ENCODE measurements around the genes ZNF567, ZNF585A, PPP1R14A and ACTN4.

DNA sequence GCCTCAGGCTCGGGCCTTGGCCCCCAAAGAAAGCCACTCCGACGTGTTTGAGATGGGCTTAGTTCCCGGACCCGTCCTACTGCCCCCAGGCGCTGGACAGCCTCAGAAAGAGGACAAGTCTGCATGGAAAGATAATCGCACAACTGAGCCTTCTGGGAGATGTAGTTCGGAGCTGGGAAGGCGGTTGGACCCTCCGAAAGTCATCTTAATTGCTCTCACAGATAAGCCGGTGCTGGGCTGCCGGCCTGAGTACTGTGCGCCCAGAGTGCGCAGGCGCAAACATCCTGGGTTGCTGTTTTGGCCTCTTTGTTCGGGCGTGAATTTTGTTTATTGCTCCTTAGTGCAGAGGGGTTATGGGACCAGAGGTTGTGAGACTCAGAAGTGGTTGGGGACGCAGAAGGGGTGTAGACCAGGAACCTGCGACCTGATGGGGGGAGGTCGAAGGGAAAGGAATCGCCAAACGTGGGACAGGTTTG lies 435 bp upstream of the ZNF566 start:
- RRBS, result no CpG with 5 or more reads among the region's 22 CpGs

DNA sequence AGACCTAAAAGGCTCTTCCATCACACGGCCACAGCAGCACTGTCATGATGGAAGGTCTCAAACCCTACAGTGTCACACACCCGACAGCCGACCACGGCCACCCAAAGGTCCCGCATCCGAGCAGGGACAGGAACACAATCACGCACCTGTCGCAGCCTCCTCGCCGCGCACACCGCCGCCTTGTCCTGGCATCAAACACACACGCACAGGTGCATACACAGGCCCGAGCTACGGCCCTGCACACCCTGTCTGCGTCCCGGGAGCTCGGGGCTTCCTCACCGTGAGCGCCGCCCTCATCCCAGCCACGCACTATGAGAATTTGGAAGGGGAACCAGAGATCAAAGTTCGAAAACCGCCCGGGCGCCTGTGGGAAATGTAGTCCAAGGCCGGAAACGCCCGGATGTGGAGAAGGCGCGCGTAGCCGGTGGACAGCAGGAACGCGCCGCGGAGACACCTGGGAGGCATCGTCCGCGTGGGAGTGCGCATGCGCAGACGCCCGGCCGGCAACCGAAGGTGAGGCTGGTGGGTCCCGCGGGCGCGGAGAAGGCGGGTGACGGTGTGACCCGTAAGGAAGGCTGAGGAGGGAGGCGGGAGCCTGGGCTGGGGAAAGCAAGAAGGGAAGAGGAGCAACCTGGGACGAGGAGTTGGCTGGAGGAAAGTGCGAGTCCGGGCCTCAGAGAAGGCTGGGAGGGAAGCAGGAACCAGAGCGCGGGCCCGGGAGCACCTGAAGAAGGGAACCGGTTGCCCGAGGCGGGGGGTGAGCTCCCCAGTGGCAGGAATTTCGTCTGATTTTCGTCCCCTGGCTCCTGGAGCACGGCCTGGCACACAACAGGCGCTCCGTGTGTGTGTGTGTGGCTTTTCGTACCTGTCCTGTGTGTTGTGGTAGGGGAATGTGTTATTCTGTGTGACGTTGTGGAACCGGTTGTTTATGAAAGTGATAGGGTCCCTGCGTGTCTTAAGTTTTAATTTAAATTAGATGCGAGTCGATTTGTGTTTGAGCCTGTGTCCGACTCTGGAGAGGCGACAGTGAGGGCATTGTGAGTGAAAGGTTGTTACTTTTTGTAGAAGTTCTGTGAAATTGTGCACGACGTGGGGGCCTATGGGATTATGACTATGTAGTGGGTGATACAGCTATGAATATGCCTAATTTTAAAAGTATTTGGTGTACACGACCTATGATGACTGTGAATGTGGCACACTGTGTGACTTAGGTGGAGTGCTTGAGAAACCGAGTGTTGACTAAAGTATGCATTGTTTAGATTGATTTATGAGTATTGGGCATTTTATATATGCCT lies at the start of gene ZNF567:
Gene ZNF567, plus strand, starts transcription at position 491 of the 1,295 bp plus-strand sequence.
- RRBS, result 5% methylated on average over 24 of the region's 81 CpGs

- RRBS, result no CpG with 5 or more reads among the region's 6 CpGs
These were observed 31.9 kb downstream of the ZNF567 start for GRCh38 chr19:36719062-36719963.

GRCh38 chr19:36791604-36792246 lies 19.1 kb upstream of the ZNF850 start:
- RRBS, result no CpG with 5 or more reads among the region's 31 CpGs

DNA sequence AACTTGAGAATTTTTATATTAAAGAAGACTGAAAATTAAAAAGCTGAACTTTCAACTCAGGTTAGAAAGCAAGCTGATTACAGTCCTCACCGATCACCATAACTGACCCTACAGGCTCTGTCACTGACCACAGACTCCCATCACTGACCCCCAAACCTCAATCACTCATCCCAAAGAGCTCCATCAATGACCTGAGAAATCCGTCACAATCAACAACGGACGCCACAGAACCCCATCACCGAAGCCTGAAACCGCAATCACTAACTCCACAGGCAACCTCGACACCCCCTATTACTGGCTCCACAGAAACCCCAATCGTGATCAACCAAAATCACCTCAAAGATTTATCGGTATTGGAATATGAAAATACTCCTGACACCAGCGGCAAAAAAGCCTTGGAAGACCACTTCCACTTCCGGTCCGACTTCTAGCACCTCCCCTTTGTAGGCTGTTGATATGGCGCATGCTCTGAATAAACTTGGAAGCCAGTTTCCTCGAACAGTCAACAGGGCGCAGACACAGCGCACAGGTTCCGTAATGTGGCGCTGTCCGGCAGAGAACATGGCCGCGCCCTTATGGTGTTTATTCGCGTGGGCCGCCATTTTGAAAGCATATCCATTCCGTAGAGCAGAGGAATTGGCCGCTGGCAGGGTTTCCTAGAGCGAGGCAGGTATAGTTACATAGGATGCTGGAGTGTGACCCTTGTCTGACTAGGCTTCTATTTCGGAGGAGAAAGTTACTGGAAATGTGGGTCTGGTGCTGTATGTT lies at the start of gene ZNF585A:
Gene ZNF585A, minus strand, starts transcription at position 404 of the 768 bp plus-strand sequence.
- RRBS, result 6% methylated on average over 6 of the region's 28 CpGs

DNA sequence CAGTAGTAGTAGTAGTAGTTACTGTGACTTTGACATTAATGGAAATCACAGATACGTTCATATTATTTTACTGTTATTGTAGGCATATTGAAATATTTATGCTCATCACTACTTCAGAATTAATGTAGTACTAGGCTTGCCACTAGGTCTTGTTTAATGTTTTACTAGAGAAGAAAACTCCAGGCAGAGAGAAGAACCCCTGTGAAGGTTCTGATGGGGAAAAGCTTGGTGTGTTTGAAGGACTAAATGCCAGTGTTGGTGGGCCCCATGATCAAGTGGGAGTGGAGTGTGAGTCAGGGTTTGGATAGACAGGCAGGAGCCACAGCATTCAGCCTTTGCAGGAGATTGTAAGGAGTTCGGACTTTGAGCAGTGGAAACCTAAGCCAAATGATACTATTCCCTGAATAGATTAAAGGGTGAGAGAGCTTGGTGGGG lies 21.3 kb downstream of the ZNF383 start:
- RRBS, result no CpG with 5 or more reads among the region's 2 CpGs

DNA sequence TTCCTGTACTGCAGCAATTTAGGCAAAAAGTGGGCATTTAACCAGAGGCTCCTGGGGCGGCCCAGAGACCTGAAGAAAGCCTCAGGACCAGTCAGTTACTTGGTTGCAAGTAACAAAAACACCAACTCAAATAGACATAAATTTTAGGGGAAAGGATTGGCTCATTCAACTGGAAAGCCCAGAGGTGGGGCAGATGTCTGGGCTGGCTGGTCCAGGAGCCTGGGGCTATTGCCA lies 97.1 kb downstream of the SIPA1L3 start:
- RRBS, result no CpG with 5 or more reads among the region's 1 CpG

- RRBS, result no CpG with 5 or more reads among the region's 10 CpGs
These were observed 127.3 kb downstream of the SIPA1L3 start for GRCh38 chr19:38034131-38034855.

DNA sequence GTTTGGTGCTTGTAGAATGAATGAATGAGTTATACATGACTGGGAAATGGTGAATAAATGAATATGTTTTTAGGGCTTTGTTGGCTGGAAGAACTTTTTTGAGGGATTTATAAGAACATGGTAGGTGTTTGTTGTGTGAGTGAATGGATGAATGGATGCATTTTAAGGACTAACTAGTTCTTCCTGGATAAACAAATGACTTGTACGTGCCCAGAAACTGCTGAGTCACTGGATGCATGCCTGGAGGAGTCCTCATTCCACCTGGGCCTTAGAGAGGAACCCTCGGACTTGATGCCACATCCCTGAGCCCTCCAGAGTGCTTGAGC lies 153.5 kb downstream of the DPF1 start:
- RRBS, result no CpG with 5 or more reads among the region's 2 CpGs

DNA sequence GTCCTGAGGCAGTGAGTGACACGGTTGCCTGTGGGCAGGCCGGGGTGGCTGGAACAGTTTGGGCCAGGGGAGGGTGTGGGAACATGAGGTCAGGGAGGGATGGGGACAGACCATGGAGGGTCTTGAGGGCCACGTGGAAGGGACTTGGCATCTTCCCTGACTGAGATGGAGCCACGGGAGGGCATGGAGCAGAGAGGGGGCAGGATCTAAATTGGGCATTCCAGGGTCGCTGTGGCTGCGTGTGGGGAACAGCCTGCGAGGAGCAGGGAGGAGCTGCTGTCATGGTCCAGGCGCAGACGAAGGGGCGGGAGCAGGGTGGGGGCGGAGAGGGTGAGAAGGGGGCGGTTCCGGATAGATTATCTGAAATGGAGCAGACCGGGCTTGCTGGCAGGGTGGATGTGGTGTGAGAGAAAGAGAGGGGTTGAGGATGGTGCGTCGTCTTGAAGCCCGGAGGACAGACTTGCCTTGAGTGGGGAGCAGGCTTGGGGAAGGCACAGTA lies 40.9 kb downstream of the DPF1 start:
- RRBS, result 94% methylated on average over 6 of the region's 17 CpGs

- RRBS, result 92% methylated on average over 9 of the region's 31 CpGs
These were observed 13.7 kb downstream of the DPF1 start for GRCh38 chr19:38209994-38210951.

- RRBS, result 8% methylated on average over 38 of the region's 80 CpGs
These were observed at the start of gene PPP1R14A for GRCh38 chr19:38256081-38256865. TSS of gene PPP1R14A (minus strand) at chr19:38256374.

GRCh38 chr19:38267694-38268532 lies 3.5 kb downstream of the SPINT2 start:
- RRBS, result no CpG with 5 or more reads among the region's 13 CpGs

DNA sequence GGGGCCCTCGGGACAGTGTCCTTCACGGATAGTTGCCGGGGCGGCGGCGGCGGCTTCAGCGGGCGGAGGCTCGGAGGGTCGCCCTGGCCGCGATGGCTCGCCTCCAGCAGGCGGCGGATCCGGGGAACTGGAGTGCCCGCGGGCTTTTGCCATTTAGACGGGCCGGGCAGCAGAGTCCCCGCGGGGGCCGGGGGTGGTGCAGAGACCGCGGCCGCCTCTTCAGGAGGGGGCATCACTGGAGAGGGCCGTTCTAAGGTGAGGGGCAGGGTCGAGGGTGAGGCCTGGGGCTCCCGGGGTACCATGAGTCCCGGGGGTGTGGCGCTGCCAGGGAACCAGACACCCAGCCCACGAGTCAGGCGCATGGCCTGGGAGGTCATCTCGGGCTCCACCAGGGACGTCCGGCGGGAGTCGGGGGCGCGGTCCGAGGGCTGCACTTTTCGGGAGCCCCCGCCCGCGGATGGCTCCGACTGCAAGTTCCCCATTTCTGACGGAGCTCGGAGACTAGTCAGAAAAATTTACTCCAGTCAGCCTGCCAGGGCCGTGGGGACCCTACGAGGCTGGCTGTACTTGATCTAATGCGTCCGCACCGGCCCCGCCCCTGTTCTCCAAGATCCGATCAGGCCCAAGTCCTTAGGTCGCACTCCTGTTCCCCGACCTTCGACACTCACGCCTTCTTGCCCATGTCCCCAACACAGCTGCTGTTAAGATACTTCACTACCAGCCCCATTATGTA lies 888 bp downstream of the GGN start:
- RRBS, result 57% methylated on average over 30 of the region's 60 CpGs

DNA sequence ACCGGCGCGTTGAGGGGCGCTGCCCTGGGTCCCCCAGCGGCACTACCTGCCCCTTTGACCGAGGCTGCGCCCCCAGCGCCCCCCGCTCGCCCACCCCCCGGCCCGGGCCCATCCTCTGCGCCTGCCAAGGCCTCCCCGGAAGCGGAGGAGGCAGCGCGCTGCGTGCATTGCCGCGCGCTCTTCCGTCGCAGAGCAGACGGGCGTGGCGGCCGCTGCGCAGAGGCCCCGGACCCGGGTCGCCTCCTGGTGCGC lies 7.1 kb downstream of the SPRED3 start:
- RRBS, result over 99% methylated on average over 18 of the region's 32 CpGs

DNA sequence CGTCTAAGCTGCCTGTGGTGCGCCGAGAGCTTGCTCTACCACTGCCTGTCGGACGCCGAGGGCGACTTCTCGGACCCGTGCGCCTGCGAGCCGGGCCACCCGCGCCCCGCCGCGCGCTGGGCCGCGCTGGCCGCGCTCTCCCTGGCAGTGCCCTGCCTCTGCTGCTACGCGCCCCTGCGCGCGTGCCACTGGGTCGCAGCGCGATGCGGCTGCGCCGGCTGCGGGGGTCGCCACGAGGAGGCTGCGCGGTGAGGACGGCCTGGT lies 7.1 kb upstream of the FAM98C start:
- RRBS, result 94% methylated on average over 20 of the region's 39 CpGs

DNA sequence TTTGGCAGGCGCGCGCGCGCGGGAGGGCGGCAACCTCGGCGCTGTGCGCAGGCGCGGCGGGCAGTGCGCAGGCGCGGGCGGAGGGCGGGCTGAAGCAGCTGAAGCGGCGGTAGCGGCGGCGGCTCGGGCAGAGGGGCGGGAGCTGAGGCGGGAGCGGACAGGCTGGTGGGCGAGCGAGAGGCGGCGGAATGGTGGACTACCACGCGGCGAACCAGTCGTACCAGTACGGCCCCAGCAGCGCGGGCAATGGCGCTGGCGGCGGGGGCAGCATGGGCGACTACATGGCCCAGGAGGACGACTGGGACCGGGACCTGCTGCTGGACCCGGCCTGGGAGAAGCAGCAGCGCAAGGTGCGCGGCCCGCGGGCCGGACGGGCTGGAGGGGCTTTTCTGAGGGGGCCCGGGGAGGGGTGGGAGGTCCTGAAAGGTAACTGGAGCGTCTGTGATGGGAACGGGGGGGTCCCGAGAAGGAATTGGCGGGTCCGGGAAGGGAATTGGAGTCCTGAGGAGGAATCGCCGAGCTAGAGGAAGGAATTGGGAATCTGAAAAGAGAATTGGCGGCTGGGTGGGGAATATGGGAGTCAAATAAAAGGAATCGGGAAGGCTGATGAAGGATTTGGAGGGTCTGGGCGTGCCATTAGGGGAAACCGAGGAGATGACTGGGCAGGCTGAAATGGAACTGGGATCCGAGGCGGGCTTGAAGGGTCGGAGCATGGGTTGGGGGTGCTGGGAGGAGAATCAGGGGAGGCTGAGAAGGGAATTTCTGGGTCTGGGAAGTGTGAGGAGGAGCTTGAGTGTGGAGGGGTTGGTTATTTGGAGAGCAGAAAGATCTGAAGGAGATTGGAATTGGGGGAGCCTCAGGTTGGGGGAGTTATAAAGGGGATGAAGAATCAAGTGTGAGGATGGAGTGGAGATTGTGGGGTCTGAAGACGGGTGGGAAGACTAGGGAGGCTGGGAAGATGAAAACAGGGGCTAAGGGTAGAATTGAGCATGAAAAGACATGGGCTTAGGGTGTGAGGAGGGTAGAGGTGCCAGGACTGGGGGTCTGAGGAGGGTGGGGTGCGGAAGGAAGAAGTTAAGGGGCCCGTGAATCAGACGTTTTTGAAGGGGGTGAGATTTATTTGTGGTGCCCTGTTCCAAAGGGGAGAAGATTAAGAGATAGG lies at the start of gene ACTN4:
Gene ACTN4, plus strand, starts transcription at position 92 of the 1,162 bp plus-strand sequence.
- RRBS, result 5% methylated on average over 12 of the region's 71 CpGs

- RRBS, result no CpG with 5 or more reads among the region's 15 CpGs
These were observed 46.5 kb downstream of the CAPN12 start for GRCh38 chr19:38697655-38698307.

DNA sequence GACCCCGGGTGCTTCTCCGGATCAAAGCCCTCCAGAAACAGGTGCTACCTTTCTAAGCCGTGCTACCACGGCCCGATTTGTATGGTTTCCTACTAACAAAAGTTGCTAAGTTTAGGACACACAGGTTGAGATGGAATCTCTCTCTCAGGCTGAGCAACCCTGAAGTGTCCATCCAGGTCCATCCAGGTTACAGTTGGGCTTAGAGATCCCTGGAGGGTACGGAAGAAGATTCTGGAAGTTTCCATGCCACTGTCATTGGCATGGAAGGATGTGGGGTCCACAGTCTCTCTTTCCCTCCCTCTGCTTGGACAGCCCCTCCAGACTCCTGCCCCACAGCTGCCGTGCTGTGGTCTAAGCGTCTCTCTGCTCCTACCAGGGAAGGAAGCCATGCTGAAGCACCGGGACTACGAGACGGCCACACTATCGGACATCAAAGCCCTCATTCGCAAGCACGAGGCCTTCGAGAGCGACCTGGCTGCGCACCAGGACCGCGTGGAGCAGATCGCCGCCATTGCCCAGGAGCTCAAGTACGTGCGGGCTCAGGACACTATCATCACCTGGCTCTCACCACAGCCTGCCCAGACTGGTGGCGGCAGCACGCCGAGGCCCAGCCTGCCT lies 23.0 kb downstream of the CAPN12 start:
- RRBS, result no CpG with 5 or more reads among the region's 26 CpGs

DNA sequence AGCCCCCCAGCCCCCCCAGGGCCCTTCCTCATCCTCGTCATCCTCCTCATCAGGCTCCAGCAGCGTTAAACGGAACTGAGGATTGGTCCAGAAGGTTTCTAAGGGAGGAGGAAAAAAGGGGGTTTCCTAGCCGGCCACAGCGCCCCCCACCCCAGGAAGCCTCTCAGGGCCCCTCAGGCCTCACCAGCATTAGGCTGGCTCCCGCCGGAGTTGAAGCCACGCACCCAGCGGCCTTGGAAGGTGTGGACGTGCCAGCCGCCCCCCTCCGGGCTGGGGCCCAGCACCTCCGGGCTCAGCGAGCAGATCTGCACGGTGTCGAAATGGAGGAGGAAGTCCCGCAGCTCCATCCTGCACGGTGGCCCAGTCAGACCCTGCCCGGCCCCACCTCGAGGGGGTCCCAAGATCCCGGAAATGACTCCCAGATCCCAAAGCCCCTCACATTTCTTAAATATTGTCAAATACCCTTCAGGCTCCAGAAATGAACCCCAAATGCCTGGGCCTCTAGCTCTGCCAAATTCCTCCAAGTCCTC lies 6.9 kb downstream of the CAPN12 start:
- RRBS, result 89% methylated on average over 12 of the region's 21 CpGs

Measured in OVCAR3 (cell line).